ENCODE data around the gene SERPINB13.

- RRBS, result no CpG with 5 or more reads among the region's 6 CpGs
These were observed 991 bp downstream of the RELCH start for GRCh38 chr18:62188110-62188381.

GRCh38 chr18:62325722-62326697, 900 bp downstream of the TNFRSF11A start:
- RRBS, result 1% methylated on average over 15 of the region's 56 CpGs

DNA sequence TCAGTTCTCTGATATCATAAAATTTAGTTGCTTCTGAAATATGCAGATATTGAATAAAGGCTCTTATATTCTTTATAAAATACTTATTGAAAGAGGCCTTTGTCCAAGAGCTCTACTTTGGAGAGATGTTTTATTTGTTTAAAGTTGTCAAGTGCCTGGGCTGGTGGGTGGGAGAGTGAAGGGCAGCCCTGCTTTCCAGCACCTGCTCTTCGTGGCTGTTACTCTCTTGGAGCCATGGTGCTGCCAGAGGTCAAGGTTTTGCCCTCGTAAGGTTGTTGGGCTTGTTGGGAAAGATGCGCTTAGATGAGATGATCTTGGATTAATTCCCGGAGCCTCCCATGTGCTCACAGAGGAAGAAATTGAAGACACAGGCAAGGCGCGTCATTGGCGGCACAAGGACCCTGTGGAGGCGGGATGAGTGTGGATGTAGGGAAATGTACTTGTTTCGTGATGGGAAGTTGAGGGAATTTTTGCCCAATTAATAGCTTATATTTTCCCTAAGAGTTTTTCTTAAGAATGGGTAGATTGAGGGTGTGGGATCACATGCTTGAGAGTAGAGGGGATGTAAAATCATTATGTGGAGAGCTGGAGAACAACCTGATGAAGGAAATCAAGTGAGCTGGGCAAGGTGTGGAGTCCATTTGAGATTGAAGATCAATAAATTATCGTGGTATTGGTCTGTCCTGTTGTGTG, 28.0 kb downstream of the ZCCHC2 start:
- RRBS, result no CpG with 5 or more reads among the region's 10 CpGs

DNA sequence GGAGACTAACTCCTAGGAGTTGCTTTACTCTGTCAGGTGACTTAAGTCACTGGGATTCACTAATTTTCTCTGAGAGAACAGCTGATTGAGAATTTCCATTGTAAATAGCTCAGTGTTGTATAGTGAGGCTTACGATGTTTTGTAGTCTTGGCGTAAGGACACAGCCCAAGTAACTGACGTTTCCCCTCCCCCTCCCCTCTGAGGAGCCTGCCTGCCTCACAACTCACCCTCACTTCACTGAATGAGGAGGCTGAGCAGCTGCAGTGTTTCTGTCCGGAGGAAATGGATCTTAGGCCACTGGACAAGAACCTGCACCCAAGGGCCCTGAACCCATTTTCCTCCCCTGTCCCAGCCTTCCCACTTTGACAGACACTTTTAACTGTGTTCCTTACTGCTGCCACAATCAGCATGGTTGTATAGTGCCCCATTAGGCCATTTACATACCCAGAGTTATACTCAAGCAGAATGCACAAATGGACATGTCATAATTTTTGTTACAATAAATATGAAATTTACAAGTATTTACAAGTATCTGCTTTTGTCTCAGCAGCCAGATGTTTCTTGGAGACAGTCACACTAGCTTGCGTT, 264.7 kb downstream of the PHLPP1 start:
- RRBS, result no CpG with 5 or more reads among the region's 5 CpGs

GRCh38 chr18:62982639-62982838, 267.2 kb downstream of the PHLPP1 start:
- RRBS, result no CpG with 5 or more reads among the region's 6 CpGs

- RRBS, result 77% methylated on average over 10 of the region's 28 CpGs
These were observed 276.6 kb downstream of the PHLPP1 start for GRCh38 chr18:62991793-62992427.

DNA sequence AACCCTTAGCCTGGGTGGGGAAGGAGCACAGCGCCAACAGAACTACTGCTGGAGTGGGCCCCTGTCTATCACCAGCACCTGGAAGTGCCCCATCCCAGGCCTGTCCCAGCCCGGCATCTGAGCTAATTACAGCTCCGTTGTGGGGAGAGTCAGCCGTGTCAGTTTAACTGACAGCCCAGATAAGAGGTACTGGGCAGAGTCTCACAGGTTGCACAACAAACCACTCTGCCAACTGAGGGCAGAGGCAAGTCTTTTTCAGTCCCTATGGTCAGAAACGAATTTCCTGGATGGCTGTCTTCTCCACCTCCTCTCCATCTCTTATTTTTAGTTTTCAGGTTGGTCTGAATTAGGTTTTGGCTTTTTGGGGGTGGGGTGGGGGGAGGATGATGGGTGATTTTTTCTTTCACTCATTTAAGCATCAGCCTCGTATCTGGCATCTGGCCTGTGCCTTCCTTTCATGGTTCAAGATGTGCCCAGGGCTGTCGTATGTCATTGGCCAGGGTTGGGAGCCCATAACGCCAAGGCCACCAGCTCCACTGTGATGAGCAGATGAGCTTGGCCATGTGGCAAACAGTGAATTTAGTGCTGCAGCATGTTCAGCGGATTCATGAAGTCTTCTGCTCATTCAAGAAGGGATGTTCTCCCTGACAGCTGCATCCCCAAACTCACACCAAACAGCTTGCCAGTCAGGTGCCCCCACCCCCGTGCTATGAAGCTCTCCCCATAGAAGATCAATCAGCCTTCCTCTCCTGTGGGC, 219.3 kb downstream of the BCL2 start:
- RRBS, result no CpG with 5 or more reads among the region's 10 CpGs

- RRBS, result no CpG with 5 or more reads among the region's 11 CpGs
These were observed 157.9 kb downstream of the BCL2 start for GRCh38 chr18:63161496-63162247.

DNA sequence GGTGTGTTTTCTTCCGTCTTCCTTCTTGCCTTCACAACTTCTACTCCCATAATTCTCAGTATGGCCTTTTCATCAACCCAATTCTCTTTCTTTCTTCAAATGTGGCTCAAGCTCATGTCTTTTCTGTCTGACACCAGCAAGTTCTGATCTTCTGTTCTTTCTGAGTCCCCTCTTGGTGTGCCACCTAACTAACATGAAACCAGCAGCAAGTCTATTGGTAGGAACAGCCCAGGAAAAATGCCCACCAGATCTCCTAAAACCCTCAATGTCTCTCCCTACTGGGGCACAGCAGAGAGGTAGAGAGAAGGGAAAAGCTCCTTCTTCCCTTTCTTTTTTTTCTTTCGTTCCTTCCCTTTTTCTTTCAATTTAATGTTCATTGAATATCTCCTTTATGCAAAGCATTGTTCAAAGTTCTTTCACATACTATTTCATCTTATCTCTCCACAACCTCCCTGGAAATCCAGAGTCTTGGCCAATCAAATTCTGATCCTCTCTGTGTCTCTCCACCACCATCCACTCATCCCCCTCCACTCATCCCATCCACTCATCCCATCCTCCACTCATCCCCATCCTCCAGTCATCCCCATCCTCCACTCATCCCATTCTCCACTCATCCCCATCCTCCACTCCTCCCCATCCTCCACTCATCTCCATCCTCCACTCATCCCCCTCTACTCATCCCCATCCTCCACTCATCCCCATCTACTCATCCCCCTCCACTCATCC, 101.3 kb downstream of the BCL2 start:
- RRBS, result no CpG with 5 or more reads among the region's 2 CpGs

- RRBS, result no CpG with 5 or more reads among the region's 9 CpGs
These were observed 66.4 kb downstream of the BCL2 start for GRCh38 chr18:63252987-63253838.

DNA sequence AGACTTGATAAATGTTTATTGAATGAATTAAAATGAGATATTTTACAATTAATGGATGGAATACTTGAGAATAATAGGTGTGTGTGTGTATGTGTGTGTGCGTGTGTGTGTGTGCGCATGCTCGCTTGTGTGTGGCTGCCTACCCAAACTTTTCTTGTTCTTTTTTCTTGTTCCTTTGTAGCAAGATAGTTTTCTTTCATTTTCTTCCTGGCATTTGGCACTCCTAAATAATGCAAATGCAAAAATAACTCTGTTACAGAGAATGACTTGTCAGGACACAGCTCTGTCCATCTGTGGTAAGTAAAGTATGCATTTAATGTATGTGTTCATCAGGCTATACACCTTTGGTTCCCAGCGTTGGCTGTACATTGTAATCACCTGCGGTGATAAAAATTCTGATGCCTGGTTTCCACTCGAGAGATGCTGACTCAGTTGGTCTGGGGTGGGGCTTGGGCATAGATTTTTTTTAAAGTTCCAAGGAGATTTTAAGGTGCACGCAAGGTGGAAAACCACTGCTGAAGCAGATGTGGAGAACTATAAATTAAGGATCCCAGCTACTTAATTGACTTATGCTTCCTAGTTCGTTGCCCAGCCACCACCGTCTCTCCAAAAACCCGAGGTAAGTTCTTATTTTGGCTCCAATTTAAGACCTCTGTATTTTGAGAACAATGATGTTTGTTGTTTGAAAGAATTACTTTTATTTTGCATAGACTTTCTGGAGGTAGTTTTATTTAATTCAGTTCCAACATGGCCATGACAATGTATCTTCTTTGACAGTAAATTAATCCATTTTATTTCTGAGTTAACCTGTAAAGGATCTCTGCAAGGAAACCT, at the start of gene SERPINB13:
Gene SERPINB13 (plus strand): TSS at position 512 of the 834 bp plus-strand sequence.
- RRBS, result no CpG with 5 or more reads among the region's 10 CpGs

DNA sequence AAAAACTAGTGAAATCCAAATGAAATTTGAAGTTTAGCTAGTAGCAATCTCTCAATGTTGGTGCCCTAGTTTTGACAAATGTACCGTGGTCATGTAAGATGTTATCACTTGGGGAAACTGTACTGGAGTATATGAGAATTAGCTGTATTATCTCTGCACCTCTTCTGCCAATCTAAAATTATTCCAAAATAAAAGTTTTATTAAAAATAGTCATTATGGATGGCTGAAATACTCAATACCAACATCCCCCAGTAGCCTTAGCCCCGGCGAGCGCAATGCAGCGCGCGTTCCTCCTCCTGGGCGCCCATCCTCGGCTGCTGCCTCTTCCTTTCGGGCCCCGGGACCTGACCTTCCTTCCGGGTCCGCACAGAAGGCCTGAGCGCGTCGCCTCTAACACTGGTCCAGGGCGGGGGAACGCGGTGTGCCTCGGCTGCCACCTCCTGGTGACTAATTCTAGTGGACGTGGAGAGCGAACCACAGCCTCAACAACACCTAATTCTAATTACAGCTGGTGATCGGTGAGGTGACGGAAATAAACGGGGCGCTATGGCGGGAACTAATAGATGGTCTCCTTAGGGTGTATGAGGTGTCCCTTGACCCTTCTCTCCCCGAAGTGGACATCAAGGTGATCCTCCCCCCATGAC, 13.1 kb upstream of the HMSD start:
- RRBS, result 4% methylated on average over 9 of the region's 28 CpGs

- RRBS, result no CpG with 5 or more reads among the region's 2 CpGs
These were observed 4.5 kb downstream of the CDH19 start for GRCh38 chr18:66599351-66599836.

DNA sequence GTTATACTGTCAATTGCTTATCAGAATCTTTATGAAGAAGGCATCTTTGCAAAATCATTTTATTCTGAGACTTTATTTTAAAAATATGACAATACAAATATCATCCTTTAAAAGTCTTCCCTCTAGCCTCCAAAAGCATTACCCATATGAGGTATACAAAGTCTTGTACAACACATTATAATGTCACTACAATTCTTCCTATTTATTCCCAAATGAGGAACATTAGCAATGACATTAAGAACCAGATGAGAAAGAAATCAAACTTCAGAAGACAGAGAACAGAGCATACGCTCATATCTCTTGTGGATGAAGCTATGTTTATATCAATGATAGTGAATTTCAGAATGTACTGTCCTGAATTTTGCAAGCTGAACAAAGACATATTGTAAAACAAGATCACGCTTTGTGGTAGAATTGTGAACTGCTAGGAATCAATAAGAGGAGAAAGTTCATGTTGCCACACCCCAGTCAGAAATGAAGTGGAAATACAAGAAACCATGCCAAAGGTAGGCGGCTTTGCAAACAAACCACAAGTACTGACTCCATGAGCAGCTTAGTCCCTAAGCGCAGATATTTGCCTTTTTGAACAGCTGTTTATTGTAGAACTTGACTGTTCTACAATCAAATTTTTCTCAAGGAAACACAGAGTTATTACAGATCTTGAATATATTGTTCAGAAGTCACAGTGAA, 120.6 kb upstream of the CDH19 start:
- RRBS, result no CpG with 5 or more reads among the region's 4 CpGs

GRCh38 chr18:67515608-67516459, 686 bp downstream of the DSEL start:
- RRBS, result no CpG with 5 or more reads among the region's 47 CpGs

GRCh38 chr18:68840897-68841419, 43.1 kb downstream of the CCDC102B start:
- RRBS, result no CpG with 5 or more reads among the region's 4 CpGs

DNA sequence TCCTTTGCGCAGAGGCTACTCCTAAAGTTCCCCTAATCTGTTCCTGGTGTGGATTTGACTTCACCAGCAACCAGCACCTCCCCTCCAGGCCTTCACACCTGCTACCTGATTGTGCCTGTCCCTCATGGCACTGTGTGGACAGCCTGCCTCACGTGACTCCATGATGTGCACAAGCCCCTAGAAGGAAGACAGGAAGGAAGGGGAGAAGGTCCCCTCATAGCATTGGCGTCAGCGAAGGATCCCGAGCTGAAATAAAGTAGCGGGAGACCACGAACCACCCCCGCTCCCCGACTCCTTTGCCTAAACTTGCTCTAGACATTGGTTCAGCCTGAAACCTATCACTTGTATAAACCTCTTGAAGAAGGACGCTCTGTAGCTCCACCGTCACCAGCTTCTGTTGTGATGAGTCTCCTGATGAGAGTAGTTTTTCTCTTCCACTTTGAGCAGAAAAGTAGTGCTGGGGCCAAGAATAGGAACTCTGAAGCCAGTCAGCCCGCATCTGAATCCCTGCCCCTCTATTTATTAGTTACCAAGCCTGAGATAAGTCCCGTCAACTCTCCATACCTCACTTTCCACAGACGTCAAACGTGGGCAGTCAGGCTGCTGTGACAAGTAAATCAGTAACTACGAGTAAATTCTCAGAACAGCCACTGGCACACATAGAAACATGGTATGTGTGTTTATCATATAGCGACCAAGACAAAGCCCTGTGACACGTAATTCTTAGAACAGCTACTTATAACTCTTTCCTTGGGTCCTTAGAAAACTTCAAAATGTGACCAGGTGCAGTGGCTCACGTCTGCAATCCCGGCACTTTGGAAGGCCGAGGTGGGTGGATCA, 61.8 kb downstream of the CD226 start:
- RRBS, result no CpG with 5 or more reads among the region's 21 CpGs

DNA sequence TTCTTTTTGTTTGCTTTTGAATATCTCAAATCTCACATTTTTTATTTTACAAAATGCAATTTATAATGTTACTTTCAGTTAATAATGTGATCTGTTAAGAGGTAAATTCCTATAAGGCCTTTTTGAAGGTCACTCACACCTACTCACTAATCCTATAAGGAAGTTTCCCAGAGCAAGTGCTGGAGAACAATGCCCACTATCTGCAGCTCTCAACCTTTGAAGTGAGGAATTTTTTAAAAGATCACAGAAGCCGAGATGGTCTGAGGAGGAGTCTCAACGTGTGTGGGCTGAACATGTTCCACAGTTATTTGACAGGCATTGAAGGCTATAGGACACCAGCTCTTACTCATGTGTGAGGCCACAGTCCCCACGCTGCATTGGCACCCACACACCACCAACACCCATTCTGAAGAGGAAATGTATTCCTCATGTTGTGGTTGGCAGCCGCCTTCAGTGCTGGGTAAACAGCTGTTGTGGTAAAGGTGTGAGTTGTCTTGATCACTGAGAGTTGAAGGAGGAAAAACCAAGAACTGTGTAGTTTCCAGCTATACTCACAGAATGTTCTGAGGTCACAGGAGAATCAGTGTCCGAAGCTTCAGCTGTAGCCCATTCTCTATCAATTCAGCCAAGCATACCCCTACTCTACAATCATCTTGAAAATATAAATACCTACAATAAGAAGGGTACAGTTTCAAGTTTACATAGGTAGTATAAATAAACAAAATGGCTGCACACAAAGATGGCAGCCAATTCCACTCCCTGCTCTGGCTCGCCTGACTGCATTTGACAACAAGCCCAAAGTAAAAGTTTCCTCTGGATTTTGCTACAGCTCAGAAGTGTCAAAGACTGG, 12.3 kb downstream of the CD226 start:
- RRBS, result no CpG with 5 or more reads among the region's 6 CpGs

GRCh38 chr18:70292649-70293186, 3.9 kb downstream of the SOCS6 start:
- RRBS, result no CpG with 5 or more reads among the region's 6 CpGs